ENCODE data around the gene ITGAV.

DNA sequence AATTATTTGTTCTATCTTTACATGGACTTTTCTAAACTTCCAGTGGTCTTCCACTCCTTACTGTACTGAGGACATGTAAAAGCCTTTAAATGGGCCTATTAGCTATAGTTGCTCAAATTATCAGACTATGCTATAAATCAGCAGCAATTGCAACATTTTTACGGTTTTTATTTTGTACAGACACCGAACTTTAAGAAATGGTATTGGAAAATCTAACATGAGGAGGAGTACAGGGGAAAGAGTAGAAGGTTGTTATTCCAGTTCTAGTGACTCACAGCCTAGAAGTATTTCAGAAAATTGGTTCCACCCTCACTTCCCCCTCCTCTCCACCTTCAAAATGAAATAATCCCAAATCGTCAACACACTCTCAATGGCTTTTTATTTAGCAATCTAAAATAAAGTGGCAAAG is 1.2 kb downstream of the NCKAP1 start:
- PRO-cap = no peak
- RAMPAGE, long total RNA = no peak

DNA sequence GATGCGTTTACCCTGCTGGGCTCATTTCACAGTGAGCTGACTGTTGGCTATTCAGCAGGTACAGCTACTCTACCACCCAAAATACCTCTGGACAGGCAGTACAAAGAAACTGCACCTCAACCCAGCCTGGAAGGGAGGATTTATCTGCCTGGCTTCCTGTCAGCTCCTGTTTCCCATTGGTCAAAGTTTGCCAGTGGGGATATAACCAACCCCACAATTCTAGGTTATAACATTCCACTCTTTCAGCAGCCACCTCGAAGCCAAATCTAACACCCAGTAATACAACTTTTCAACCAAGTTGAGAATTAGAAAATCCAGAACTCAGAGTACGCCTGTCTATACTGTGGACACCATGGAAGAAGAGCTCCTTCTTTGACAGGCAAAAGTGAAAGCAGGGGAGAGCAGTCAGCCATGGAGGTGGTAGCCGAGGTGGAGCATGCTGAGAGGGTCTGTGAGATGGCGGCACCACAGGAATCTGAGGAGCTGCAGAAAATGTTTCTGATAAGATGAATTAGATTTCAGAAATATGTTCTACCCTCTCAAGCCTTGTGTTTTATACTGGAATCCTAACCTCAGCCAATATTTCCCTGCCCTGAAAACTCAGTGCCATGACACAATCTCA is 10.8 kb downstream of the DUSP19 start:
- PRO-cap = no peak
- RAMPAGE, long total RNA = no peak

- PRO-cap = no peak
- RAMPAGE, long total RNA = no peak
These were observed 490.8 kb downstream of the NUP35 start for GRCh38 chr2:183615003-183615566.

DNA sequence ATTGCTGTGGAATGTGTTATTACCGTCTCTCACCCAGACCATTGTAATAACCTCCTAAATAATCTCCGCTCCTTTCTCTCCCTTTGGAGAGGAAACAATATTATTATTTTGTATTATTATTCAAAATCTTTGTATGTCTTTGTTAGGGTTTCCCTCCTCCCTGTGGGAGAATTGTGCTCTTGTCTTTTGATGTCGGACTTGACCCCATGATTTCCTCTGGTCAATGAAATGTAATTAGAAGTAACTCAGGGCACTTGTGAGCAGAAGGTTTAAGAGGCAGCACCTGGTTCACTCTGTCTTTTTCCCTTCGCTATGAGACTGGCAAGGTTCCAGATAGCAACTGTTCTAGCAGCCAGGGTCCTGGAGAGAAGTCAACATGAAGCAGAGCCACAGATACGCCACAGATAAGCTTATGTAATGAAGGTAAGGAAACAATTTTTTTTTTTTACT is 601.3 kb upstream of the ZNF804A start:
- PRO-cap = no peak
- RAMPAGE, long total RNA = no peak

DNA sequence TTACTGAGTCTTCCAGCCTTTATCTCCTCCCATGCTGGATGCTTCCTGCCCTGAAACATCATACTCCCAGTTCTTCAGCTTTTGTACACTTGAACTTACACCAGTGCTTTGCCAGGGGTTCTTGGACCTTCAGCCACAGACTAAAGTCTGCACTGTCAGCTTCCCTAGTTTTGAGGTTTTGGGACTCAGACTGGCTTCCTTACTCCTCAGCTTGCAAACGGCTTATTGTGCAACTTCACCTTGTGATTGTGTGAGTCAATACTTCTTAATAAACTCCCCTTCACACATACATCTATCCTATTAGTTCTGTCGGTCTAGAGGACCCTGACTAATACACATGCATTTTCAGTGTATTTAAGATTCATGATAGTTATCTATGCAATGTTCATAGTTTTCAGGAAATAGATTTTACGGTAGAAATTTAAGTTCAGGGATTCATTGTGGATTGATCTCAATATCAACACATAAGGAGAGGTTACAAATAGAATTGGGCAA is 35.8 kb upstream of the ZNF804A start:
- PRO-cap = no peak
- RAMPAGE, long total RNA = no peak

DNA sequence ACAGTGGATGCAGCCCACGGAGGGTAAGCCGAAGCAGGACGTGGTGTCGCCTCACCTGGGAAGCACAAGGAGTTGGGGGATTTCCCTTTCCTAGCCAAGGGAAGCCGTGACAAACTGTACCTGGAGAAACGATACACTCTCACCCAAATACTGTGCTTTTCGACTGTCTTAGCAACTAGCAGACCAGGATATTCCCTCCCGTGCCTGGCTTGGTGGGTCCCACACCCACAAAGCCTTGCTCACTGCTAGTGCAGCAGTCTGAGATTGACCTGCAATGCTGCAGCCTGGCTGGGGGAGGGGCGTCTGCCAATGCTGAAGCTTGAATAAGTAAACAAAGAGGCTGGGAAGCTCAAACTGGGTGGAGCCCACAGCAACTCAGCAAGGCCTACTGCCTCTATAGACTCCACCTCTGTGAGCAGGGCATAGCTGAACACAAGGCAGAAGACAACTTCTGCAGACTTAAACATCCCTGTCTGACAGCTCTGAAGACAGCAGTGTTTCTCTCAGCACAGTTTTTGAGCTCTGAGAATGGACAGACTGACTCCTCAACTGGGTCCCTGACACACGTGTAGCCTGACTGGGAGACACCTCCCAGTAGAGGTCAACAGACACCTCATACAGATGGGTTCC is 448.5 kb upstream of the FSIP2 start:
- PRO-cap = no peak
- RAMPAGE, long total RNA = no peak

DNA sequence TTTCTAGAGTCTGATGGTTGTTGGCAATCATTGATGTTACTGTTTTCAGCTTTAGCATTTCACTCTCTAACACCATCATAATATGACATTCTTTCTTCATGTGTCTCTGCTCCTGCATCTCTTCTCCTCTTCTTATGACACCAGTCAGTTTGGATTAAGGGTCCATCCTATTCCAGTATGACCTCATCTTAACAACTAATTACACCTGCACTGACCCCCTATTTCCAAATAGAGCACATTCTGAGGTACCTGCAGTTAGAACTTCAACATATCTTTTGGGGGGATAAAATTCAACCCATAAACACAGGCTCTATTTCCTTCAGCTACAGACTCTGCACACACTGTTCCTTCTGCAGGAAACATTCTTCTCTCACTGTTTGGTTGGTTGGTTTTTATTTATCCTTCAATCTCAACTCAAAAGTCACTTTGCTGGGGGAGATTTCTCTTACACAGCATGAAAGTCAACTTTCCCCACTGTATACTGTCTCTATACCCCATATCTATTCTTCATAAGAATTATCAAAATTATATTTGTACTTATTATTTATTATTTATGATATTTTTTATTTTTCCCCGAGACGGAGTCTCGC is 305.6 kb upstream of the ZC3H15 start:
- PRO-cap = no peak
- RAMPAGE, long total RNA = no peak

DNA sequence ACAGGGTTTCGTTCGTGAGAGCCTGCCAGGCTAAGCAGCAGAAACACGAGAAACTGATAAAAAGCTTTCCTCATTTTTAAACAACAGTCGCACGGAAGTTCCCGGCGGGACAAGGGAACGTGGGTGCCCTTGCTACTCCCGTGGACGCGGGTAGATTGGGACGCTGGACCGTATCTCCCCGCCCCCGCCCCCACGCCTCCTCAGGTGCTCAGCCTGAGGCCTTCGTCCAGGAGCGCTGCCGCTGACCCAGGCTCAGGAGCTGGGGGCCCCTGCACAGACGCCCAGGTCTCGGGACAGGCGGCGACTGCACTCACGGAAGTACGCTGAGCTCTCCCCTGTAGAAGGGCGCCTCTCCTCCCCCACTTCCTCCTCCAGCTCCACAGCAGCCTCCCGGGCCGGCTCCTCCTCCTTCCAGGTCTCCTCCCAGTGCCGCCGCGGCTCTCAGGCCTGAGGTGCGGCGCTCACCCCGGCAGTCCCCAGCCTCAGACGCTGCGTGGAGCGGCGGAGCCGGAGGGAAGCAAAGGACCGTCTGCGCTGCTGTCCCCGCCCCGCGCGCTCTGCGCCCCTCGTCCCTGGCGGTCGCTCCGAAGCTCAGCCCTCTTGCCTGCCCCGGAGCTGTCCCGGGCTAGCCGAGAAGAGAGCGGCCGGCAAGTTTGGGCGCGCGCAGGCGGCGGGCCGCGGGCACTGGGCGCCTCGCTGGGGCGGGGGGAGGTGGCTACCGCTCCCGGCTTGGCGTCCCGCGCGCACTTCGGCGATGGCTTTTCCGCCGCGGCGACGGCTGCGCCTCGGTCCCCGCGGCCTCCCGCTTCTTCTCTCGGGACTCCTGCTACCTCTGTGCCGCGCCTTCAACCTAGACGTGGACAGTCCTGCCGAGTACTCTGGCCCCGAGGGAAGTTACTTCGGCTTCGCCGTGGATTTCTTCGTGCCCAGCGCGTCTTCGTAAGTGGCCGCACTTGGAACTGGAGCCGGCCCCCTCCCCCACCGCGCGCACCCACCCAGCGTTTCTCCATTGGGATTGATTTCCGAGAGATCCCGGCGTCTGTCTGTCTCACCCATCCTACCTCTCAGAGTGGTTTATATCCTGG is at the start of gene ITGAV:
ITGAV (plus strand) TSS at position 472 of the 1,085 bp plus-strand sequence.
- PRO-cap = no peak
- RAMPAGE, long total RNA = no peak

GRCh38 chr2:186607612-186608180 is 17.8 kb downstream of the ITGAV start:
- PRO-cap = no peak
- RAMPAGE, long total RNA = no peak

DNA sequence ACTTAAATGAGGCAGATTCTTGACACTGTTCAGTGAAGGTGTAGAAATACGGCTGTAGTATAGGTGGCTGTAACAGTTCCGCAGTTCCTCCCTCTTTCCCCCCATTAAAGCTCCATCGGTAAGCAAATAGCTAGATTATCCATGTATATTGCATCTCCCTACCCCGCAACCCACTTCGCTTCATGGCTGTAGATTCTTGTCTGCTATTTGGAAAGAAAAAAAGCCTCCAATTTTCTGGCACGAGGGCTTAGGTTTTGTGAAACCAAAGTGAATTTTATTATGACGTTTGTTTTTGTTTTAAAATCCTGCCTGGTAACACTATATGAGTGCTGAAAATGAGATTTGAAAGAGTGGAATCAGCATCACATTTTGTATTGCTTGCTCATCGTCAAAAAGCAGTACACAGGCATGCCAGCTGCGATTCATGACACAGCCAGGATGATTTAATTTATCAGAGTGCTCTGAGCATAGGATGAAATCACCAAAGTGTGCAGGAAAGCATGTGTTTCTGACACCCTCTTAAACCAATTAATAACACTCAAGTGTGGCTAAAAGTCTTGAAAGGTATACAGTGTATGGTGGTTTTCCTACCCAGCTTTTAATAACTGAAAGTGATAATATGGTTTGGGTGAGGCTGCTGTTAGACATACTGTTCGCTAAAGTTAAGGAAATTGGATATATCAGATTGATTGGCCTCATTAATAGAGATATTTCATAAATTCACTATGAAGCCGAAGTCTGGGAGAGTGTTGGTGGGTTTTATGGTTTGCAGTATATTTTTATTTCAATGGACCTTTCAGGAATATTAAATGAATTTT is 1.5 kb downstream of the FAM171B start:
- PRO-cap = no peak
- RAMPAGE, long total RNA = no peak

- PRO-cap = no peak
- RAMPAGE, long total RNA = no peak
These were observed 68.4 kb downstream of the FAM171B start for GRCh38 chr2:186762234-186762648.

DNA sequence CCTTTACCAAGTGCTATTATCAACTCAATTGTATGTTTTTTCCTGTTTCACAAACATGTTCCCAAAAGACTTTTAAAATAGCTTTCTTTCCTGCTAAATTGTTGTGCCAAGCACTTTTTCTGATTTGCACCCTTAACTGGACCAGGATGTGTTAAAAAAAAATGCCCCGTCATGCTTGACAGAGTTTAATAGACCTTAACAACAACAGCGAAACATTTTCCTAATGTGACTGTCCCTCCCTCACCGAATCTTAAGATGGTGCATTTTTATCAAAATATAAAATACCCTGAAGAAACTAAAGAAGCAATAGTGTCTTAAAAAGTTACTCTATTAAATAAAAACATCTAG is 44.1 kb downstream of the CALCRL start:
- PRO-cap = no peak
- RAMPAGE, long total RNA = no peak

- PRO-cap = no peak
- RAMPAGE, long total RNA = no peak
These were observed 43.4 kb downstream of the TFPI start for GRCh38 chr2:187510666-187511447.

DNA sequence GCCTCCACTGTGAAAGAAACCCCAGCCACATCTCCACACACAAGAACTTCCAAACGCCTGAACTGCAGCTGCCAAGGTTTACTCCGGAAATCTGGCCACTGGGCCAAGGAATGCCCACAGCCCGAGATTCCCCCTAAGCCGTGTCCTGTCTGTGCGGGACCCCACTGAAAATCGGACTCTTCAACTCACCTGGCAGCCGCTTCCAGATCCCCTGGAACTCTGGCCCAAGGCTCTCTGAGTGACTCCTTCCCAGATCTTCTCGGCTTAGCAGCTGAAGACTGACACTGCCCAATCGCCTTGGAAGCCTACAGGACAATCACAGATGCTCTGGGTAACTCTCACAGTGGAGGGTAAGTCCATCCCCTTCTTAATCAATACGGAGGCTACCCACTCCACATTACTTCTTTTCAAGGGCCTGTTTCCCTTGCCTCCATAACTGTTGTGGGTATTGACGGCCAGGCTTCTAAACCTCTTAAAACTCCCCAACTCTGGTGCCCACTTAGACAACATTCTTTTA is 256.2 kb upstream of the GULP1 start:
- PRO-cap = no peak
- RAMPAGE, long total RNA = no peak

GRCh38 chr2:188406191-188406948 is 114.7 kb downstream of the GULP1 start:
- PRO-cap = no peak
- RAMPAGE, long total RNA = no peak

DNA sequence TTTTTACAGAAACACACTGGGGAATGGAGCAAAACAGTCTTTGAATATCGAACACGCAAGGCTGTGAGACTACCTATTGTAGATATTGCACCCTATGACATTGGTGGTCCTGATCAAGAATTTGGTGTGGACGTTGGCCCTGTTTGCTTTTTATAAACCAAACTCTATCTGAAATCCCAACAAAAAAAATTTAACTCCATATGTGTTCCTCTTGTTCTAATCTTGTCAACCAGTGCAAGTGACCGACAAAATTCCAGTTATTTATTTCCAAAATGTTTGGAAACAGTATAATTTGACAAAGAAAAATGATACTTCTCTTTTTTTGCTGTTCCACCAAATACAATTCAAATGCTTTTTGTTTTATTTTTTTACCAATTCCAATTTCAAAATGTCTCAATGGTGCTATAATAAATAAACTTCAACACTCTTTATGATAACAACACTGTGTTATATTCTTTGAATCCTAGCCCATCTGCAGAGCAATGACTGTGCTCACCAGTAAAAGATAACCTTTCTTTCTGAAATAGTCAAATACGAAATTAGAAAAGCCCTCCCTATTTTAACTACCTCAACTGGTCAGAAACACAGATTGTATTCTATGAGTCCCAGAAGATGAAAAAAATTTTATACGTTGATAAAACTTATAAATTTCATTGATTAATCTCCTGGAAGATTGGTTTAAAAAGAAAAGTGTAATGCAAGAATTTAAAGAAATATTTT is 37.6 kb downstream of the COL3A1 start:
- PRO-cap = no peak
- RAMPAGE, long total RNA = no peak

DNA sequence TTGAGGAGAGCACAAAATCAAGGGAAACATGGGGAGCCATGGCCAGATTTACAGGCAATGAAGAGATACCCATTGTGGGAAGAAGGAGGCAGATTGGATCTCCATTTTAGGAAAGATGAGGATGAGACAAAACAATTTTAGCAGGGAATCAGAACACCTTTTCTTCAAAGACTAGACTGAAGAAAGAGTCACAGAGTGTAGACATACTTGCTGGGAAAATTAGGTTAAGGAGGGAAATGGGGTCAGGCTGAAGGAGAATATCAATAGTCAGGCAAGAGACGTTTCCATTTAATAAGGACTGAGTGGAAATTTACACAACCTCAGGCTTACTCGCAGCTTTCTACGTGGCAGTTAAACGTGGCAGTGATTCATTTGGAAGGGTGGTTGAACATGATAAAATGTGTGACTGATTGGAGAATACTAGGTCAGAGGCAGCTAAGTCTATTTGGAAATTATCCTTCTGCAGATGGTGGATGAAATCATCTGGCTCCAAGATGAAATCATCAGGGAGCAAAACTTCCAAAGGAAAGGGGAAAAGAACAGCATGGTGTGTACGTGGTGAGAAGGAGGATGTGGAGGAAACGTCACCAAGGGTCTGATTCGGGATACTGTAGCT is 47.7 kb downstream of the COL3A1 start:
- PRO-cap = no peak
- RAMPAGE, long total RNA = no peak

- PRO-cap = no peak
- RAMPAGE, long total RNA = no peak
These were observed 86.7 kb downstream of the COL5A2 start for GRCh38 chr2:189092813-189093358.

- PRO-cap = no peak
- RAMPAGE, long total RNA = no peak
These were observed 11.3 kb downstream of the COL5A2 start for GRCh38 chr2:189168201-189168681.

- PRO-cap = no peak
- RAMPAGE, long total RNA = no peak
These were observed 57.8 kb downstream of the SLC40A1 start for GRCh38 chr2:189522724-189523211.